M059J (cell line): ENCODE measurements around a stretch of chr15.

- RAMPAGE, long total RNA = no peak
These were observed 232.0 kb downstream of the MCTP2 start for GRCh38 chr15:94463361-94463749.

GRCh38 chr15:94567912-94568426 is 336.6 kb downstream of the MCTP2 start:
- RAMPAGE, long total RNA = no peak

- RAMPAGE, long total RNA = no peak
These were observed 440.3 kb downstream of the MCTP2 start for GRCh38 chr15:94671545-94672243.

- RAMPAGE, long total RNA = no peak
These were observed 442.9 kb downstream of the MCTP2 start for GRCh38 chr15:94674178-94674657.

DNA sequence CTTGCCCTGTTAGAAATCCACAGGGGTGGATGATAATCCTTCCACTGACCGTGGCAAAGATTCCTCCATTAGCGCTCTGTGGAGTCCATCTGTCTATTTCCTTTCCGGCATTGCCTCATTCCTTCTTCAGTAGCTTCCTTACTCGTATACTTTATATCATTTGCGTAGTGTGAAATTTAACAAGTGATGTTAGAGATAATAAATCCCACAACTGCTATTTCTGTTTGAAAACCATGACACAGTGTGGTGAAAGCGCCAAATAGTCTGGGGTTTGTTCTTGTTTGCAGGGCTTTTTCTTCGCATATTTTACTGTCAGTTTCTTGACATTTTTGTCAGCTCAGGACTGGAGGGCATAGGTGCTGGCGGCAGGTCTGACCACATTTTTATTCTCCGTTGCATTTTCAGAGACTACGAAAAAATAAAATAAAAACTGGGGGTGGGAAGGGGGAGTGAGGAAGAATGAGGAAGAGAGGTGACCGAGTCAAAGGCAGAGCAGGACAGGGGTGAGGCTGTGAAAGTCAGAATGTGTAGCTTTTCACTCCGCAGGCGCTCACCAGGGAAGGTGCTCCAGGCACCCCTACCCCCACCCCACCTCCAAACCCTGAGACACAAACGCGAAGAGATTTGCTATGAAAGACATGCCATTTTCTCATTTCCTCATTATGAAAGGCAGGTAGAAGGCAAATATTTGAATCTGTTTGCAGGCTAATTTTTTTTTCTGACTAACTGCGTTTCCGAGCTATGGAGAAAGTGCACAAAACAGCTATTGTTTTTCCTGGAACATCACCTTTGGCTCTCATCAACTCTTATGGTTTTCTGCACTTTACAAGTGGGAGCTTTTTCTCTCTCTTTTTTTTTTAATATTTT is 965.0 kb downstream of the MCTP2 start:
- RAMPAGE, long total RNA = no peak

- RAMPAGE, long total RNA = no peak
These were observed 1041.3 kb upstream of the NR2F2 start for GRCh38 chr15:95289275-95289492.

GRCh38 chr15:95325601-95326003 is 1004.9 kb upstream of the NR2F2 start:
- RAMPAGE, long total RNA = no peak

DNA sequence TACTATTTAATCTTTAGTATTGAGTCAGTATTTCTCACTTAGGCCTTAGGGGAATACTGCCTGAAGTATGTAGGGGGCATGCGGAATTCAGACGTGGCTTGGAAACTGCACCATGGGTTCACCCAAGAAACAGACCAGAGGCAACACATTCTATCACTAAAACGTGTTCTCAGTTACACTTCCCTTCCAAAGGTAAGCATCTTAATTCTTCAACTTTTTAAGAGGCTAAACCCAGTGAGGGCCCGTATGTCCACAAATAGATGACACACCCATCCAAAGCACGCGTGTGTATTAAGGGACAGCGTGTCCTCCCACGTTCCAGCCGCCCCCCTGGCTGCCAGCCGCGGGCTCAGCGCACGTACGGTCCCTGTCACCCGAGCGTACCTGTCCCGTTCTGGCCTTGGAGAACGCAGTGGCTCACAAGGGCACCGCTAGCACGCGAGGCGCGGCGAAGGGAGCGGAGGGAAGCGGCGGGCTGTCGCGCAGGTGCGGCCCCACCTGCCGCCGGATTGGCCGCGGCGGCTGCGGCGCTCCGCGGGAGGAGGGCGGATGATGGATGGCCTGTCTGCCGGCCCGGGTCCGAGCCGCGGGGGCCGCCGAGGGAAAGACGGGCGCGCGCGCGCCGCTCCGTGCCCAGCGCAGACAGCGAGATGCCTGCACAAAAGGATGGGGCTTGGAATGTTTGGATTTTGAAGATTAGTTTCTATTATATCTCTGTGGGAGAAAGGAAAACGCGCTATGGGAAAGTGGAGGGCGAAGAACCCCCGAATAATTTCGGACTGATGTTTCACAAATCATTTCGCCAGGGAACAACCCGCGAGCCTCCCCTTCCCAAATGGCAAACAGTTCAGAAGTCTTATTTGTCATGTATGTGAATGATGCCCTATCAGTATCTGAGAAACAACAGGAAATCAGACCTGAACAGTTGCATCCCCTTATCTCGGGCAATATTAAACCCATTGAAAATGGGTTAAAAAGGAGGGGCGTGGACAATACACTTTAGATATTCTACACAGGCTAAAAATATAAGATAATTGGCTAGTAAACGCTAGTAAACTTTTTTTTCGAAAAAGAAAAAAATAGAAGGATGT is 1003.7 kb upstream of the NR2F2 start:
- RAMPAGE, long total RNA = no peak

GRCh38 chr15:95440626-95441326 is 889.7 kb upstream of the NR2F2 start:
- RAMPAGE, long total RNA = no peak

GRCh38 chr15:95471096-95471663 is 859.3 kb upstream of the NR2F2 start:
- RAMPAGE, long total RNA = no peak

DNA sequence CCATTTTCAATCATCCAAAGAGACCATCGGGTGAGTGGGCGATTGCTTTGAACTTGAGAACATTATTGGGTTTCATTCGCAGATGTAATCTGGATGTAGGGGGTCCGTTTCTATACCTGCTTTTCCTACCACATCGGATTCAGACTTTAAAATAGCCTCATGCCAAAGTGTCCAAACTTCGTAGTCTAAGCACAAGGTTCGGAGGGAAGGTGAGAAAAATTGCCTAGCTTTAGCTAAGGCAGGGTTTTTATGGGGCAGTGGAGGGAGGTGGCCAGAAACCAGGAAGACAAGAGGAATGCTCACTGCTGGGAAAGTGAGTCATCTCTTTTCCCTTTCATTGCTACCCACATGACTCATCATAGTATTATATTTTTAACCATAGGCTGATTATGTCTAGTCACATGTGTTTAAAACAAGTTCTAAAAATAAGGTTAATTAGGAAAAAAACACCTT is 773.1 kb upstream of the NR2F2 start:
- RAMPAGE, long total RNA = no peak

- RAMPAGE, long total RNA = no peak
These were observed 645.8 kb upstream of the NR2F2 start for GRCh38 chr15:95684372-95685431.

DNA sequence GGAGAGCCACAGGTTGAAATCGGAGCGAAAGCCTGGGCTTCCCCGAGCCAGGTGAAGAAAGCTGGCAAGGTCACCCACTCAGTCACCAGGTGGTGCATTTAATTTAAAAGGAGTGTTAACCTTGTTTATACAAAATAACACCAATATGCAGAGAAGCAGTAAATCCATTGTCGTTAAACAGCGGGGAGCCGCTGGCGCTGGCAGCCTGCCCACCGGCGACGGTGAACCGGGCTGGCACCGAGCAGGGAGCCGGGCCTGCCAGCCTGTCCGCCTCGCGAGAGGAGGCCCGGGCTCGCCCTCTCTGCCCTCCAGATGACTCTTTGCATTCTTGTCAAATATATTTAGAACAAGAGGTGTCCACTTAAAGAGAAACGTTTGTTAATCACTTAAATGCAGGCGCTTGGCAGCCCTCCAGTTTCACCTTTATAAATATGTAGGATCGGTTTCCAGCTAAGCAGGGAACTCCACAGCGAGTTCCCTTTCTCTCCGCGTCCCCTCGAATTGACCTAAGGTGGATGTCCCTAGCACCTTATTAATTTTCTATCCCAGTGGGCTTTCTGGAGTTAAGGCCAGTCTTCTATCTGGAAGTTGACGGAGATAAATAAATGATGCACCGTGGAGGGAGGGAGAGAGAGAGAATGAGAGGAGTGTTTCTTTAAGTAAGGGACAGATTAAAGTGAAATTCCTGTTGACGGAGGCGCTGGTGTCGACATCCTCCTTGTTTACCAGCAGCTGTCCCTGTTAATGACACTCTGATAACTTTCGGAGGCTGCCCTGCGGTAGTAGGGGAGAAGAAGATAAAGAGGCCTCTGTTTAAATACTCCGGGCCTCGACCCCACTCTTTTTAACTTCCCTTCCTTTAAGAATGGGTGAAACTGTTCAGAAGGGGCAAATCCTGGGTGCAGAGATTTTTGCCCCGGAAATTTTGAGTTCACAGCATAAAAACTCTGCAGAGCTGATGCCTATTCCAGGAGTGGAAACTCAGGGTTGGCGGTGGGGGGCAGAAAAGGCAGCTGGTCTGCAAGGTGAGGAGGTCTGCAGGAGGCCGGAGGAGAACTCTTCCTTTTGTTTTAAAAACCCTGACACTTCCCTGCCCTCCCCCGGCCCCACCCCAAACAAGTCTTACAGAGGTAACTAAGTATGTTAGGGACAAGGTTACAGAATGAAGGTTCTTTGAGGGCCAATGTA is 276.9 kb upstream of the NR2F2 start:
- RAMPAGE, long total RNA = no peak

DNA sequence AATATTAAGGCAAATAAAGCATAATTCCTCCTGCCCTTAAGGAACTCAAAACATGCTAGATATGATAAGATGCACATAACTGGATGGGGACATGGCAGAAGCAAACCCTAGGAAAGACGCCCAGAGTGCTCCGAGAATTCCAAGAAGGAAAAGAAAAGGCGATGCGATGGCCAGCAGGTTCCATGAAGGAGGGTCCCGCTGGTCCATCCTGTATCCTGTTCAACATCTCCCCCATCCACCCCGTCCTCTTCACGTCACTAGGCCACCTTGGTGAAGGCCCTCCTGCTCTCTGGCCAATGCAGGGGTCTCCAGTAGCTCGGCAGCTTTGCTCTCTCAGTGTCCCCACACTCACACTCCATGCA is 53.2 kb upstream of the NR2F2 start:
- RAMPAGE, long total RNA = no peak

DNA sequence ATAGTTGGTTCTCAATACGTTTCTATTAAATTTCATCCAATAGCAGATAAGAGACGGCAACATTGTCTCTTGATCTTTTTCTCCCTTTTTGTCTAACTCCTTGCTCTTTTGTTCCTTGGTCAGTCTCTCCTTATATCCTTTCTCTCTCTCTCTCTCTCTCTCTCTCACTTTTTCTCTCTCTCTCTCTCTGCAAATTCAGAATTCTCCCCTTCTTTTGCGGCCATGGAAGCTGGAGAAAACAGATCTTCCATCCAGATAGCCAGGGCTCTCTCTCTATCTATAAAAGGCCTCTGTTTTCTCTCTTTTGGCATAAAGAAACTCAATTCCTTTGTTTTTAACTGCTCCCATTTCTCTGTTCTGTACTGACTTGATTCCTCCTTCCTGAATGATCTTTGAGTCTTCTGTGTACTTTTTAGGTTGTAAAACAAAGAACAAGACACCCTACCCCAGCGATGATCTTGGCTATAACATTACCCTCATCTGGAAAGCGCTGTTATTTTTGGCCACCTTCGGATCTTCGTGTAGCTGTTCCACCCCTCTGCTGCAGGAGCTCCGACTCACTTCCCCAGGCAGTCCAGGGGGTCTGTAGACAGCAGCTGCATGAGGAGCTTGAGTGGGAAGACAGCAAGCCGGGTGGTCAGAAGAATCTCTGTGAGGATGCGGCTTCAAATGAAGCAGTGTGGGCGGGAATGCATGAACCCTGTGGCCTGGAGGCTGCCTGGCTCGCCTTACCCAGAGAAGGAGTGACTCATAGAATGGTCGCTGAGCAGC is 45.5 kb upstream of the NR2F2 start:
- RAMPAGE, long total RNA = no peak

- RAMPAGE, long total RNA = no peak
These were observed 32.6 kb downstream of the NR2F2 start for GRCh38 chr15:96362890-96363769.

- RAMPAGE, long total RNA = no peak
These were observed 307.6 kb upstream of the ARRDC4 start for GRCh38 chr15:97652787-97653359.

GRCh38 chr15:97678542-97679209 is 281.8 kb upstream of the ARRDC4 start:
- RAMPAGE, long total RNA = no peak

DNA sequence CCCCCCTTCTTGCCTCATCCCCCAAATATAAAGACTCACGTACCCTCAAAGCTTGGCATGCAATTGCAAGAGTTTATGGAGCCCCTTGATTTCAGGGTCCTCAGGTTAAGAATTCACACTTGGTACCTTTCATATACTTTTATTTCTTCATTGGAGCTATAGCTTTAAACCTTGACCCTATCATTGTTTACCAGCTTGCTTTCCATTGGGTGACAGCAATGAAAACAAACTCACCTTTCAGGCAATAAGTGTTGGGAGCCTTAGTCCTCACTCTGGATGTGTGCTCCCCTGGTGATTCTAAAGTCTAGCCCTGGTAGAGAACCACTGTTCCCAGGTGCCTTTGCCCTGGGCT is 13.1 kb upstream of the ARRDC4 start:
- RAMPAGE, long total RNA = no peak

GRCh38 chr15:97961026-97962062 is 841 bp downstream of the ARRDC4 start:
- RAMPAGE, long total RNA = no peak